Measurements from ENCODE around the gene C3AR1.

DNA sequence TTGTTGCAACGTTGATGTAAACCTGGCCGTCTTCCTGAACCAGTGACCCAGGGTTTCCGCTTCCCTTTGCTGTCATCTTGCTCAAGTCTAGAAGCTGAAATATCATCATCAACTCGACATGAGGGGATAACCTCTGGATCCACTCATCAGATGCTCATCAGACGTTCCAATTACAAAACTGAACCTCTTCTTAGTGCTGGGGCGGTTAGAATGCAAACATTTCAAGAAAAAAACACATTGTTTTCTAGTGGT is 29.1 kb downstream of the SLC2A14 start:
- RRBS: no CpG with 5 or more reads among the region's 6 CpGs

- RRBS: no CpG with 5 or more reads among the region's 22 CpGs
These were observed 9.8 kb downstream of the SLC2A14 start for GRCh38 chr12:7862716-7863517.

DNA sequence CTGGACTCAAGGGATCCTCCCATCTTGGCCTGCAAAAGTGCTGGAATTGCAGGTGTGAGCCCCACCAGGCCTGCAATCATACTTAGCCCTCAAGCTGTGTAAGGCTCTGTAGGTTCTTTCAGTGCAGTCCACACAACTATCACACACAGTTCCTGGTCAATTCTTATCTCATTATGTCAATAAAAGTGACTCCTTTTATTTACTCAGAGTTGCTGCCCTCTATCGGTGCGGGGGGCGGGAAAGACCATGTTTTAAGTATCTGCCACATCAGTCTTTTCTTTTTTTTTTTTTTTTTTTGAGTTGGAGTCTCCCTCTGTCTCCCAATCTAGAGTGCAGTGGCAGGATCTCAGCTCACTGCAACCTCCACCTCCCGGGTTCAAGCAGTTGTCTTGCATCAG is 28.9 kb downstream of the SLC2A3 start:
- RRBS: no CpG with 5 or more reads among the region's 4 CpGs

DNA sequence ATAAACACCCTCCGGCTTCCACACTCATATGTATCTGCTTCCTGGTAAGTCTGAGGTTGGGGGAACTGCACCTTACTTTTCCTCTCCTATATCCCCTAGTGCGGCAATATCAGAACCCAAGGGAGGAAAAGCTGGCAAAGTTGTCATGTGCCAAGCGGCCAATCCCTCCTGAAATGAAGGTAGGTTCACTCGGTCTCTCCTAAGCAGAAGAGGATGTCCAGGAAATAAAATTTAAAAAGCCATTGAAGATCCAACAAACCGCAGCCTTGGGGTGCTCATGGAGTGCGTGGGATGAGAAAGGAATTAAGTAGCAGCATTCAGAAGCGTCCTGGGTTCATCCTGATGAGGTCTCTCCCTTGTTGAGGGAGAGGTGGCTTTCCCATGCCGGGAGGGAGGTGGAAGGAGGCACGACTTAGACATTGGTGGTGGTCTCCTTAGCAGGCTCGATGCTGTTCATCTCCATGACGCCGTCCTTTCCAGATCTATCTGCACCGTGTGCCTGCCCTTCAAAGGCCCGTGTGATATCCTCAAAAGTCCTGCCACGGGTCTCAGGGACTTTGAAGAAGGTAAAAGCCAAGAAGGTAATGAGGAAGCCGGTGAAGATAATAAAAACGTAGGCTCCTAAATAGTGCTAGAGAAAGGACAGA is 14.9 kb downstream of the SLC2A3 start:
- RRBS: no CpG with 5 or more reads among the region's 17 CpGs

GRCh38 chr12:7937744-7938528 is 1.9 kb upstream of the SLC2A3 start:
- RRBS: no CpG with 5 or more reads among the region's 4 CpGs

GRCh38 chr12:8036934-8037532 is 4.5 kb downstream of the FOXJ2 start:
- RRBS: no CpG with 5 or more reads among the region's 12 CpGs

DNA sequence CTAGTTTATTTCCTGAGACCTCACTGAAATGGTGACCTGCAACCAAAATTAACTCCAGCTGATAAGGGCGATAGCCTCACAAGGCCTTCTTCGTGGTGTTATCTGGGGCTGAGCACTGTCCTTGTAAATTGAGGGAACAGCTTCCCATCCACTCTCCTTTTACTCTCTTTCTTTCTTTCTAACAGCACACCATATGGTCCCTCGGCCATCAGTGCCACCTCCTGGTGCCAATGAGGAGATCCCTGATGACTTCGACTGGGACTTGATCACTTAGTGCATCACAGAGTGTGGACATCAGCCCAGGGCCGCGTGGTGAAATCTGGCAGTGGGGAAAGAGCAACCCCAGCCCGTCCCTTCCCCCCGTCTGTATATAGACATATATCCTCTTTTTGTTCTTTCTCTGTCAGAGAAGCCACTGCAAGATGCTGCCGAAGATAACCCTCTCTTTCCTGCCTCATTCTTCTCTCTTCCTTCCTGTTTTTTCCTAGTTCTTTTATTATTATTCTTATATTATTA is 13.5 kb downstream of the C3AR1 start:
- RRBS: no CpG with 5 or more reads among the region's 9 CpGs

- RRBS: no CpG with 5 or more reads among the region's 3 CpGs
These were observed at the start of gene C3AR1 for GRCh38 chr12:8066053-8066783. TSS of gene C3AR1 (minus strand) at chr12:8066359.

GRCh38 chr12:8088367-8089034 is 6.4 kb downstream of the NECAP1 start:
- RRBS: no CpG with 5 or more reads among the region's 3 CpGs

- RRBS: no CpG with 5 or more reads among the region's 15 CpGs
These were observed 10.9 kb upstream of the ZNF705A start for GRCh38 chr12:8145880-8146448.

- RRBS: 11% methylated on average over 2 of the region's 55 CpGs
These were observed 23.3 kb downstream of the ZNF705A start for GRCh38 chr12:8179853-8180818.

DNA sequence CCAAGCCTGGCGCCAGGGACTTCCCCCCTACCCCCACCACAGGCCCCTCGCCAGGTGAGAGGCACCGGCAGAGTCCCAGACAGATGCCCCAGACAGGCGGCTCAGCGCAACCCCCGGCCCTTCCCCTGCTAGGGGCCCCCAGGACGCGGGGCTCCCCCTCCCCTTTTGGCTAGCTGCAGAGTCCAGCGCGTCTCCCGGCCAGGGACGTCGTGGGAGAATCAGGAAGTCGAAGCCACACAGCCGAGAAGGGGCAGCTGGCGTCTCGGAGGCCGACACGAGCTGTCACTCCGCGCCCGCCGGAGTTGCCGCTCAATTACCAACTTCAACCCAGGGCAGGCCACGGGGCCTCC is 65.9 kb upstream of the CLEC6A start:
- RRBS: 7% methylated on average over 5 of the region's 25 CpGs

DNA sequence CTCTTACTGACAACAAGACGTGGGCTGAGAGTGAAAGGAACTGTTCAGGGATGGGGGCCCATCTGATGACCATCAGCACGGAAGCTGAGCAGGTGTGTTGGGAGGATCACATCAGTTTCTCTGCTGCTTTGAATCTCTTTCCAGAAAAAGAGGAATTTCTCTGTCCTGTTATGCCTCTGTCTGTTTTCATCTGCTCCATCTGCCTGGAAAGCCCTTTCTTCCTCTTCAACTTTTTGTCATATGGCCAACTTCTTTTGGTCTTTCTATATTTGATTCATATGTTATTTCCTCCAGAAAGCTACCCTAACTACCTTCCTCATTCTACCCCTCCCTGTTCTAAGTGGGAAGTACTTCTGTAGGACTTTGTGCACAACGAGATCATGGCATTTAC is 5.8 kb downstream of the CLEC4D start:
- RRBS: no CpG with 5 or more reads among the region's 3 CpGs

- RRBS: no CpG with 5 or more reads among the region's 5 CpGs
These were observed 6.2 kb downstream of the CLEC4E start for GRCh38 chr12:8534487-8534957.

DNA sequence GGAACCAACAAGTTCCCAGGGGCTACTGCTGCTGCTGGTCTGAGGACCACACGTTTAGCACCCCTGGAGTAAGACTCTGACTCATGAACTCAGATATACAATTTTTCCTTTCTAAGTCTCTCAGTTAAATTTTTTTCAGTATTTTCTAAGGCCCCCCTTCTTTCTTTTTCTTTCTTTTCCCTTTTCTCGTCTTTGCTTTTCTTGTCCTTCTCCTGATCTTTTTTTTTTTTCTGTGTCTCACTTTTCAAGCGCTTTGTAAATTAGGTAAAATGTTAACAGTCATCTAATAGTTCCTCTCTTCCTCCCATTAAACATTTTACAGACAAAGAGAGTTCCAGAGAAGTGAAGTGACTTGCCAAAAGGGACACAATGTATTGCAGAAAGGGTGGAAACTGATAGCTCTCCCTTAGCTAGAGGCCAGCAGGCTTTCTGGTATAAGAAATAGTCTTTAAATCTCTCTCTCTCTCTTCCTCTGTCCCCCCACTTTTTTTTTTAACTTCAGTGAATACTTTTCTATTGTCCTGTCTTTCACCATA is 470 bp downstream of the CLEC4E start:
- RRBS: no CpG with 5 or more reads among the region's 3 CpGs

- RRBS: no CpG with 5 or more reads among the region's 5 CpGs
These were observed 17.9 kb downstream of the MFAP5 start for GRCh38 chr12:8644381-8645423.

GRCh38 chr12:8668174-8668831 is 5.7 kb upstream of the MFAP5 start:
- RRBS: no CpG with 5 or more reads among the region's 10 CpGs

- RRBS: no CpG with 5 or more reads among the region's 6 CpGs
These were observed 5.3 kb upstream of the RIMKLB start for GRCh38 chr12:8692376-8693047.

- RRBS: no CpG with 5 or more reads among the region's 5 CpGs
These were observed 48.1 kb upstream of the A2ML1 start for GRCh38 chr12:8774195-8774891.

Measured in HL-60 (cell line).